Brain (tissue), 1 donor: ENCODE data around the gene NTPCR.

DNA sequence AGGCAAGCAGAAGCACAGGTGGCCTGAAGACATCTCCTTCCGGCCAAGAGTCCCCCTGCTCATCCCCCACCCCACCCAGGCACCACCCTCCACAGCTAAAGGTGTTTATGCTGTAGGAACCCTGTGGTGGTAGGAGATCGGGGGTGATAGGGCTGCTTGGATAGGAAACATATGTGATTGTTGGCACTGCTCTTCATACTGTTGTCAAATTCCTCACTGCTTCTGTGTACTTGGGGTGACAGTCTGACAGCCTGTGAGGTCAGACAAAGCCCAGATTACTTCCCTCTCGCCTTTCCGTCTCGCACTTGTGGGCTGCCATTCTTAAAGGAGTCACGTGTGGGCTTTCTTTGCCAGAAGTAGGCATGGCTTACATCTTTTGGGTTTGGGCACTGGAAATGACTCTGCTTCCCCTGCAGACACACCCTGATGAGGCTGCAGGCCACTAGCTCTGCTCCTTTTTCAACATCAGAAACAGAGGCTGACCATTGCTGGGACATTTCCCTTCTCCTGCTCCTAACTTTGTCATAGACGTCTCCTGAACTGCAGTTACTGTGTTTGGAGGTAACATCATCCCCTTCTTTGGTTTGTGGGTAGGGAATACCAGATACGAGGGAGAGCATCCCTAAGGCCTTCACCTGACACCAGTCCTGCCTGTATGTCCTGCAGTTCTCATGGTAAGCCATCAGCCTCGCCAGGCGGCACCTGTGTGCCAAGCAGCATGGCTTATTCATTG, 363.9 kb downstream of the DISC1 start:
- RRBS: no CpG with 5 or more reads among the region's 10 CpGs

DNA sequence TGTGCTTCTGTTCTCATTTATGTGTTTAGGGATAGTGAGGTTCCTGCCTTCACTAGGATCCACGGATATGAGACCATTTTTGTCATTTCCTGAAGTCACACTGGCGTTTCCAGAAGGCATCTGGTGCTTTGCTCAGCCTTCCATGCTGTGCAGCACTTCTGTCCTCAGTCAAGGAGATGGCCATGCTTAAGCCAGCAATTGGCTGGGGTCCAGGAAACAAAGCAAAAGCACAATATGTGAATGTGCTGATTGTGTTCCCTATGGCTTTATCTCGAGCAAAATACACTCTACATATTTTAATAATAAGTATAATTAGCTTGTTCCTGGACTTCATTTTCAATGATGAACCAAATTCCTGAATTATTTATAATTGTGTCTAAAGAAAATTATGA, 412.2 kb downstream of the DISC1 start:
- RRBS: no CpG with 5 or more reads among the region's 3 CpGs

- RRBS: no CpG with 5 or more reads among the region's 3 CpGs
These were observed 132.1 kb downstream of the SIPA1L2 start for GRCh38 chr1:232497781-232498328.

DNA sequence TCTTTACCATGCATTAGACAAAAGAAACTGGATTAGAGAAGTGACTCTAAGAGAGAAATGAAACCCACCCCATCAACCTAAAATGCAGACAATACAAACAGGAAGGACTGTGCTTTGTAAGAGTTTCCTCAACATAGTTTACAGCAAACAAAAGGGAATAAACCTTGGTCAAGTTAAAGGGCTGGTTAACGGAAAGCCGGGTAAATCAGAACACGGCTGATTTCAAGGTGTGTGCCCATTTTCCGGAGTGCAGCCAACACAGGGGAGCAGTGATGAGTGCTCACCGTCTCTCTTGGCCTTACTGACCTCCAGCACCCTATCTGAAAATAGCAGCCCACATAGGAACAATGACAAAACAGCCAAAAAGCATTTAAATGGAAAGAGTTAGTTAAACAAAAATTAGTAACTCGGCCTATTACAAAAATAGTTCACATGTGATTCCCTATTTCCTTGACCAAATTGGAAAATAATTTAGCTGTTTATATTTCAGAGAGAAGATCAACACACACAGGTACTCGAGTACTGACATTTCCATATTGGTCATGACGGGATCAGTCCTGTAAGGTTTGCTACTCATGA, 39.0 kb downstream of the SIPA1L2 start:
- RRBS: no CpG with 5 or more reads among the region's 8 CpGs

DNA sequence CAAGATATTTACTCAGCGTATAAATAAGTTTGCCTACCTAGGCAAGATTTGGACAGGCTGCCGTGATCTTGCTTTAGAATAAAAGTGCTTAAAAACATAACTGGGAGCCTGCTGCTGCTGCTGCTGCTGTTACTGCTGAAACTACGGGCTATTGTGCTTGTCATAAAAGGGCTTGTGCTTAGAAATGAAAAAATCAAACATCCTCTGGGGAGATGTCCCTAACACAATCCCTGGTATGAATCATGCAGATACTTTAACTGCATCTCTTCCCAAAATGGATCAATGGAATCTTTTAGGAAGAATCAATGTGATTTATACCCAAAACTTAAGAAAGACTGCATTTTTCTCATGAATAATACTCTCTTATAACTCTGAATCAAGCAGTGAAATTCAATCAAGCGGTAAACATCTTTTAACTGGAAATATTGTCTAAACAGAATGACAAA, 1.9 kb downstream of the SIPA1L2 start:
- RRBS: no CpG with 5 or more reads among the region's 4 CpGs

- RRBS: no CpG with 5 or more reads among the region's 8 CpGs
These were observed 2.6 kb upstream of the SIPA1L2 start for GRCh38 chr1:232632623-232632845.

DNA sequence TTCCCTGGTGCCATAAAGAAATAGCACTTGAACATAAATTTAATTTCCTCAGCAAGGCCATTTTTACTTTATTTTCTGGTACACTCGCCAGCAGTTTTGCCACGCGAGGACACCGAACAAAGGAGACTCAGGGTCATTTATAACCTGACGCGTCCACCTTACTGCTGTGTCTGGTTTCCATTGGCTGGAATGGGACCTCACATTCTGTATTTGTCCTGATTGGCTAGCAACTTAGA, 59.8 kb upstream of the MAP10 start:
- RRBS: no CpG with 5 or more reads among the region's 6 CpGs

GRCh38 chr1:232949804-232950947, at the start of gene NTPCR:
Gene NTPCR (plus strand): TSS chr1:232950611.
- RRBS: 2% methylated on average over 28 of the region's 51 CpGs

DNA sequence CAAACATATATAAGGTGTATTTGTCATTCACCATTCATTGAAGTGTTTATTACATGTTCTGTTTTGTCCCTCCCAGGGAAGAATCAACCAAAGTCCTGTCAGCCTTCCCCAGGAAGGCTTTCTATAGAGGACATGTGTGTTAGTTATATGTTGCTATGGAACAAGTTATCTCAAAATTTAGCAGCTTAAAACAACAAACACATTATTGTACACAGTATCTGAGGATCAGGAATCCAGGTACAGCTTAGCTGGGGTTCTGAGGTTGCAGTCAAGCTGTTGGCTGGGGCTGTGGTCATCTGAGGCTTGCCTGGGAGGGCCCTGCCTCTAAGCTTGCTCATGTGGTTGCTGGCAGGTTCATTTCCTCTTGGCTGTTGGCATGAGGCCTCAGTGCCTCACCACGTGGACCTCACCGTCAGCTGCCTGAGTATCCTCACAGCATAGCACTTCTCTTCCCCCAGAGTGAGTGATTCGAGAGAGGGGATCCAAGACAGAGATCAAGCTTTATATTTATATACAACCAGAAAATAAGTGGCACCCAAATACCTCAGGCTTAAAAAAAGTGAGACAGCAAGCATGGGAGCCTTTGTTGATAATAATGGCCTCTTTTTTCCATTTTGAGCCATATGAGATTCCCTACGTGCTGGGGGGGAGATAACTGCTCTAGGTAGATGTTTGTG, 18.5 kb downstream of the NTPCR start:
- RRBS: no CpG with 5 or more reads among the region's 4 CpGs

- RRBS: no CpG with 5 or more reads among the region's 7 CpGs
These were observed 70.3 kb upstream of the KCNK1 start for GRCh38 chr1:233543437-233544140.

DNA sequence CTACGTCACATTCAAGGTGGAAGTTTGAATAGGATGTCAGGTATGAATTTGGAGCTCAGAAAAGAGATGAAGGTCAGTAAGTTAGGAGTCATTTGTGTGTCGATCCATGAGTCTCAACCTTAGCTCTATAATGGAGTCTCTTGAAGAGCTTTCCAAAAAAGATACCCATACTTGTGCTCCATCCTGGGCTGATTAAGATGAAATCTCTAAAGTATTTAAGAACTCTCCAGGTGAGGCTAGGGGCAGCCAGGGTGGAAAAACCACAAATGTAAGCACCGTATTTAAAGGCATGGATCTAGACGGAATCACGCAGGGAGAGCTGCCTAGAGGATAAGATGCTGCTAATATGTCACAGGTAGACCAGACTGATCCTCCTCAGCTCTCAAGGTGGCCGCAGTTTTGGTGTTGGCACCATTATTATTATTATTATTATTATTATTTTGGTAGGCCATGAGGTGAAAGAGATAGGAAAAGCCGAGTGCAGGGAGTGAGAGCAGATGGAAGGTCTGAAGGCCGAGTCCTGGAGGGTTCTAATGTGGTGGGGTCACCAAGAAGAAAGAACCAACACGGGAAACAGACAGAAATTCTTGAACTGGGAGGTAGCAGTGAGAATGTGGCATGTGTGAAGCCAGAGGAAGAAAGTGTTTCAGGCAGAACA, 32.3 kb downstream of the KCNK1 start:
- RRBS: no CpG with 5 or more reads among the region's 9 CpGs

- RRBS: no CpG with 5 or more reads among the region's 2 CpGs
These were observed 41.6 kb downstream of the KCNK1 start for GRCh38 chr1:233655610-233655819.

DNA sequence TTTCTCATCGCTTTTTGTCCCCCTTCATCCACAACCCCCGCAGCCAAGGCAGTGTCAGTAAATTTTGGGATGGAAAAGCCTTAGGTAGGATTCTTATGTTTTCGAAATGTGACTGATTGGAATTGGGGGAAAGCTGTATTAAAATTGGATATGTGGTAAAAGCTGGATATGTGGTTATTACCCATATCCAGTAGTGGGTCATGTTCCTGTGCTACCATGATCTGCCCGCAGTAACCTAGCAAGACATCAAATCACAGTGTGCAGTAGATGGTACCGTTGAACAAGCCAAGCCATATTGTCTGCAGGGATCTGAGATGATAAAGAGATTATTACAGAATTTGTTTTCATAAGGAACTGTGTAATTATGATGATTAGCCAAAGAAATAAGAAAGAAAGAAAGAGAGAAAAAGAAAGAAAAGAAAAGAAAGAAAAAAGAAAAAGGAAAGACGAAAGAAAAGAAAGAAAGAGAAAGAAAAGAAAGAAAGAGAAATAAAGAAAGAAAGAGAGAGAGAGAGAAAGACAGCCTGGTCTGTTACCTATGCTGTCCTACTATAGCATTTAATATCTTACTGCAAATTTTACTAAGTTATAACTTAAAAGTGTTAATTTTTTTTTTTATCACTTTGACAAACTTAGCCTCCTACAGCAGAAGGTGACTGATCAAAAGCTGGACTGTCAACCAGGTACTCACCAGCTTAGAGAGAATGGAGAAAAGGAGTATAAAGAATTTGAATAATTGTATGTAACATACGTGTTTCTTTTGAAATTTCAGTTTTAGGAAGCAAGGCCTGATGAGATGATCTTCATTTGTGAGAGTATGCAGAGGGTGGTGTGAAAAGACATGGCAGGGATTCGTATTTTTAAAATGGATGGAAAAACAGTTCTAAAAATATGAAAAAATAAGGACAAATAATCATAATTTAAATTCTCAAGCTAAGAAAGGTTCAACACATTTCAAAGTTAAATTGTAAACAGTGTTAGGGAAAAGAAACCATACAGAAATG, 43.6 kb downstream of the KCNK1 start:
- RRBS: no CpG with 5 or more reads among the region's 8 CpGs

- RRBS: no CpG with 5 or more reads among the region's 6 CpGs
These were observed 58.8 kb downstream of the KCNK1 start for GRCh38 chr1:233672753-233673155.

DNA sequence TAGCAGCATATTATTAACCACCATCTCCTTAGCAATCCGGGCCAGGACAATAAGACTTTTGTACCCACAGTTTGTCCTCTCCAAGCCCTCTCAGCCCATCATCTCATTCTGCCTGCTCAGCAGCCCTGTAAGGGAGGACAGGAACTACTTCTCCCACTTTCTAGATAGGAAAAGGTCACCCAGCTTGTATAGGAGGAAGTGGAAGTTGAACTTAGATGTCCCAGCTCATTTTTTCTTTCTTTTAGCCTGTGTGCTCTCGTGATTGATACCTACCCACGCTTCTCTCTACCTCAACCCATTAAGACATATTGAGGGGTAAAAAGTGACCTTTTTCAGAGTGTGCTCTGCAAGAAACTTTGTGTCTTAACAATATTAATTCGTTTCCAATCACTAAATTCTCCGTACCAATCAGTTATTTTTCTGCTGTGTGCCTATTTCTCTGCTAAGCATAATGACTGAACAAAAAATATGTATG, 49.6 kb upstream of the TARBP1 start:
- RRBS: no CpG with 5 or more reads among the region's 5 CpGs

DNA sequence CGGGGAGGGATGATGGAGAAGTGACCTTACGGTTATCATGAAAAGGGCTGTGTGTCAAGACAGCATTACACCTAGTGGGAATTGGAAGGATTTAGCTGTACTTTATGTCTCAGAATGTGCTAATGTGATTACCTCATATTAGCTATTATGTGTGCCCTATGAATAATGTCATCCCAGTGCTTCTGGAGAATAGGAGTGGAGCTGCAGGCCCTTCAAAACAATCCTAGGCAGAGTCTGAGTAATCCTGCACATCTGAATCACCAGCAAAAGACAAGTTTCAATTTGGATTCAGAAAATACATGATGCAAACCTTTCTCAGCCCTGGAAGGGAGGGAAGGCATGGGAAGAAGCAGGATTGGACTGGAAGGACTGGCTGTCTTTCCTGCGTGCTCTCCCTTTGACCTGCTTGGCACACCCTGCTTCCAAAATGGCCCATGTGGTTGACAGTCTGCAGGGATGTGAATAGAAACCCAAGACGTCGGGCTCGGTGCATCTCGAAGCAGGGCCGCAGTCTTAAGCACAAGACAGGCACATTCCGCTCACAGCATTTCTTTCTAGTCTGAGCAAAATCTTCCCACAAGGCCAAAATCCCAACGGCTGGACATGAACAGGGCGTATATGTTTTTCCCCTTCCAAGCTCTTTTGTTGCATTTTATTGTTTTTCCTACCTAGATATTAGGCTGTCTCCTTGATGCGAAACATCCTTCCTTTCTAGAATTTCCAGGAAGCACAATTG, 54.2 kb upstream of the TARBP1 start:
- RRBS: no CpG with 5 or more reads among the region's 12 CpGs

DNA sequence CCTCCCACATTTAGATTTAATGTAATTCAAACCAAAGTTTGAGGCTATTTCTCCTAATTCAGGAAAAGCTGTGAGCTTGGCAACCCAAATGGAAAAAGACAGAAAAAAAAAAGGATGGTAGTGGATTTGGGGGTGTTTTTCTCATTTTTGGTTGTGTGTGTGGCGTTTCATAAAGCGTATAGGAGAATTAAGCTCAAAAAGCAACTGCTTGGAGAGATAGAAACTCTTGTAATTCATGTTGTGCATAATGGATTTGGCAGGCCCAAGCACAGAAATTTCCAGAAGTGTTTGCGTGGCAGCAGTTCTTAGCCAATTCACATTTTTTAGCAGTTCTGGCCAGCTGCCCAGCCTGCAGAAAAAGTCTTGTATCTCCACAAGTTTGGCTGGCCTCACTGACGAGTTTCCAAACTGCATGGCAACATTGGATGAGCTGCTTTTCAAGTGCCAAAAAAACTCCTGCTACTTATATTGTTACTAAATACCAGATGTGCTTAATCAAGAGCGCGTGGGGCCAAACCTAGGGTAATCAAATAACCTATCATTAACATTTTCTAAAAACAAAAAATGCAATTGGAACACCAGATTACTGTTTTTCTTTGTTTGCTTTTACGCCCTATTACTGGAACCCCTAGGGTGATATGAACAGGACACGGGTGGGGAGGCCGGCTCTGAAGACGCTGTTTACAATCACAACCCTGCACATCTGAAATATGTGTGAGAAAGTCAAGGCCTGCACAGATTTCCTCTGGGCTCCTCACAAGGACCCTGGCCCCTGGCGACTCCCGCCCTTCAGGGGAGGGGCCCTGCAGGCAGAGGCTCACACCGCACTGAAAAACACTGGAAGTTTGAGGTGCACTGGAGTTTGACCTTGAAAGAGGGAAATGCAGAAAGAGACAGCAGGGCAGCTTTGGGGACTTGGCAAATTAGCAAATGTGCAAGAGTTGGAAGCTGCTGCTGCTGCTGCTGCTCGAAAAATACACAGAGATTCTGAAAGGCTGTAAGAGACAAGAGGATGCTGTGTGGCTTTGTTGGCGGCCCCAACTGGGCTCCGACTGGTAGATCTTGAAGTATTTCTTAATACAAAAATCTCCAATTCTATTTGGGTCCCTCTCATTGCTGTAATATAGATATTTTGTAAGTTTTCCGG, 55.2 kb upstream of the TARBP1 start:
- RRBS: no CpG with 5 or more reads among the region's 17 CpGs

- RRBS: no CpG with 5 or more reads among the region's 6 CpGs
These were observed 56.8 kb upstream of the TARBP1 start for GRCh38 chr1:234535800-234536235.

DNA sequence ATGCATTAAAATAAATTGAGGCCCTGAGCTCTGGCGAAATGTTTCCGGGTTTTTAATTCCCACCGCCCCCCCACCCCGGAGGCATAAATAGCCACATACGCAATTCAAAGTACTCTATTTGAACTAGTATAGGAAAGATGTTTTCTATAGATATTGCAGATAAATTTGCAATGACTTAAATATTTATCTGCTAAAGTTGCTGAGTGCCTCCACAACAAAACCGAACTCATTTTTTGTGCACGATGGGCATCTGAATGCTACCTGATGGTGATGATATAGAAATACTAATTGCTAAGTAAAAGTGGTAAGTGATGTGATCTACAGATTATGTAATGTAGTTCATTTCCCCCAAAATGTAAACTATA, 8.6 kb downstream of the IRF2BP2 start:
- RRBS: no CpG with 5 or more reads among the region's 7 CpGs

GRCh38 chr1:234611626-234612378, 1.8 kb upstream of the IRF2BP2 start:
- RRBS: no CpG with 5 or more reads among the region's 12 CpGs